ENCODE measurements around a stretch of chr2.

DNA sequence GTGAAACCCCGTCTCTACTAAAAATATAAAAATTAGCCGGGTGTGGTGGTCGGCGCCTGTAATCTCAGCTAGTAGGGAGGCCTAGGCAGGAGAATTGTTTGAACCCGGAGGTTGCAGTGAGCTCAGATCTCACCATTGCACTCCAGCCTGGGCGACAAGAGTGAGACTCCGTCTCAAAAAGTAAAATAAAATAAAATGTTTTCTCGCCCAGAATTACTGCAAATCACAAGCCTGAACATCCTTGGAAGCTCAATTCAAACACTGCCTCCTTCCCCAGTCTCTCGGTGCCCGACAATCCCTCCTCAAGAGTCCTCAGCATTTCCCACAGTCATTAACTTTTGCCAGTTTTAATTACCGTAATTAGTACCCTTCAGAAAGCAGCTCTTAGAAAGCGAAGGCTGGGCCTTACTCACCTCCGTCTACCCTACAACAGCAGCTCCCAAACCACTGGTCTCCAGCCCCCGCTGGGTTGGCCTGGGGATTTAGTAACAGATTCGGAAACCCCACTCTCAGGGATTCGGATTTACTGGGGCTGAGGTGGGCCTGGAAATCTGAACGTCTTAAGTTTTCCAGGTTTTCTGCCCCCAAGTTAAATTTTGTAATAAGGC lies 1.3 kb downstream of the ILKAP start:
- RRBS = no CpG with 5 or more reads among the region's 17 CpGs

DNA sequence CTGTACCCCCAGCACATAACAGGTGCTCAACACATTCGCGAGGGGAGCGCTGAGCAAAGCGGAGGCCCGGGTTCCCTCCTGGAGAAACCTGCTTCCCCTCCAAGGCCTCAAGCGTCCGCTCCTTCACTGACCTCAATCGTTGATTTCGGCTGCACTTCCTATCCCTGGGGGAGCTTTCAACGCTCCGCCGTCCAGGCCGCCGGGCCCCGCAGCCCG lies 8.7 kb downstream of the HES6 start:
- RRBS = no CpG with 5 or more reads among the region's 16 CpGs

DNA sequence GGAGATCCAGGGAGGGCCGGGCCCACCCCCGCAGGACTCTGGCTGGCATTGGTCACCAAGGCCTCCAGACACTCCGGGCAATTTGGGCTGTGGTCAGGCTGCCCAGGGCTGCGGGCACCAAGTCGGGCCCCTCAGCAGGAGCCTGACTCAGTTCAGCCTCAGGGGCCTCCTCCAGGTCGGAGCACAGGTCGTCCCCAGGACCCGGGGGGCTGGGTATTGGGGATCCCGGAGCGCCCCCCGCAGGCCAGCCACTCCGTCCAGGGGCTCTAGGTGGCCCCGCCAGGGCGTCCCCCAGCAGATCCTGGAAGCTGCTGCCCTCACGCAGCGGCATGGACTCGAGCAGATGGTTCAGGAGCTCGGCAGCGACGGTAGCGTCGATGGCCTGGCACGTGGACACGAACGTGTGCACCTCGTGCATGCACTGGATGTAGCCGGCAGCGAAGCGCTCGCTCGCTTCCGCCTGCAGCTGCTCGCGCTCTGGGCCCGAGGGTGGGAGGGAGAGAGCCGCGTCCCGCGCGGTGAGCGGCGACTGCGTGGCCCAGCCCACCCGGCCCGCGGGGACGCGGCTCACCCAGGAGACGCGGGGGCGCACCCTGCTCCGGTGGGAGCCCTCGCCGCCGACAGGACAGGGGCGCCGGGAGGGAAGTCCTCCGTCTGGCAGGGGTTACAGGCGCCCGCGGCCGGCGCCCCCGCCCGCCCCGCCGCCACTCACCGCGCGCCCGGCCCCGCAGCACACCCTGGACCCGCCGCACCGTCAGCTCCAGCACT lies 879 bp downstream of the HES6 start:
- RRBS = 11% methylated on average over 35 of the region's 75 CpGs

DNA sequence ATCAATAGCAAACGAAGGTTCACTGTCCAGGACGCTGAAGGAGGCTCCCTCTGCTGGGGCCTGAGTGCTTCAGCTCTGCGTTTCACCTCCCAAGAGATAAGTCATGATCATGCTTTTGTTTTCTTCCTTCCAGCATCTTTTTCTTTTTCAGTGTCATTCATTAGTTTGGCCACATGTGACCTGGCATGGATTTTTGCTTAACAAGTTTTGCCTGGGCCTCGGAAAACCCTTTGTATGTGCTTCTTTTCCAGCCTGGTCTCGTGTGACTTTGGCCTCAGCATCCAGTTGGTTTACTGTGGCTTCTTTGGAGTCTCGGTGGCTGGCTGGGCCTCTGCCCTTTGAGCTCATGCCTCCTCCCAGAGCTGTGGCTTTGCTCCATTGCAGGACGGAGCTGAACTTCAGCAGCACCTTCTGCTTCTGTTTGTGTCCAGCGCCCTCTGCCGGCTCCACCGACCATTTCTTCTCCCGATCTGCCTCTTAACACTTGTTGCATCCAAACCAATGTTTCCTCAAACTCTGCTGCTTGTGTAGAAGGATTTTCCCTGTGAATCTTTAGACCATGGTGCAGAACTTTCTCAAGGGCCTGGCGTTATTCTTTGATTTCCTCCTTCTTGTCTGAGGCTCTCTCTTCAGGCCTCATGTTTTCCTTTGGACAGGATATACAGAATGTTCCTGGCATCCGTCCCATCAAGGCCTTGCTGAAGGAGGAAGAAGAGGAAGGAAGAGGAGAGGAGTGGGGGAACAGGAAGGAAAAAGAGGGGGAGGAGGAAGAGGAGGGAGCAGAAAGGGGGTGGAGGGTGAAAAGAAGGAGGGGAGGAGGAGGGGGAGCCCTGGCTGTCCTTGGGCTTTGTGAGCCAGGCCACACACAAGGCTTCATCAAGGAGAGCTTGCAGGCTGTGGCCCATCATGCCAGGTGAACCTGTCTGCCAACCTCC lies 23.7 kb upstream of the HES6 start:
- RRBS = no CpG with 5 or more reads among the region's 13 CpGs

- RRBS = no CpG with 5 or more reads among the region's 20 CpGs
These were observed 10.6 kb downstream of the PER2 start for GRCh38 chr2:238277715-238278387.

GRCh38 chr2:238287318-238288024 lies 939 bp downstream of the PER2 start:
- RRBS = 37% methylated on average over 2 of the region's 12 CpGs

- RRBS = no CpG with 5 or more reads among the region's 10 CpGs
These were observed 6.3 kb upstream of the PER2 start for GRCh38 chr2:238294615-238295108.

DNA sequence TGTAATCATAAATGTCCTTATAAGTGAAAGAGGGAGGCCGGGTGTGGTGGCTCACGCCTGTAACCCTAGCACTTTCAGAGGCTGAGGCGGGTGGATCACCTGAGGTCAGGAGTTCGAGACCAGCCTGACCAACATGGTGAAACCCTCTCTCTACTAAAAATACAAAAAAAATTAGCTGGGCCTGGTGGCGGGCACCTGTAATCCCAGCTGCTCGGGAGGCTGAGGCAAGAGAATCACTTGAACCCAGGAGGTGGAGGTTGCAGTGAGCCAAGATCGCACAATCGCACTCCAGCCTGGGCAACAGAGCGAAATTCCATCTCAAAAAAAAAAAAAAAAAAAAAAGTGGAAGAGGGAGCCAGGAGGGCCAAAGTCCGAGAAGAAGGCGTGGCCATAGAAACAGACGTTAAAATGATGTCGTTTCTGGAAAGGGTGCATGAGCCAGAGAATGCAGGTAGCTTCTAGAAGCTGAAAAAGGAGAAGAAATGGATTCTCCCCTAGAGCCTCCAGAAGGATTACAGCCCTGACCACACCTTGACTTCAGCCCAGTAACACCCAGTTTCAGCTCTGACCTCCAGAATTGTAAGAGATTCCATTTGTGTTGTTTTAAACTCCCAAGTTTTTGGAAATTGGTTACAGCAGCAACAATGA lies 14.4 kb upstream of the TRAF3IP1 start:
- RRBS = no CpG with 5 or more reads among the region's 13 CpGs

- RRBS = no CpG with 5 or more reads among the region's 24 CpGs
These were observed 12.6 kb downstream of the ASB1 start for GRCh38 chr2:238439005-238439973.

DNA sequence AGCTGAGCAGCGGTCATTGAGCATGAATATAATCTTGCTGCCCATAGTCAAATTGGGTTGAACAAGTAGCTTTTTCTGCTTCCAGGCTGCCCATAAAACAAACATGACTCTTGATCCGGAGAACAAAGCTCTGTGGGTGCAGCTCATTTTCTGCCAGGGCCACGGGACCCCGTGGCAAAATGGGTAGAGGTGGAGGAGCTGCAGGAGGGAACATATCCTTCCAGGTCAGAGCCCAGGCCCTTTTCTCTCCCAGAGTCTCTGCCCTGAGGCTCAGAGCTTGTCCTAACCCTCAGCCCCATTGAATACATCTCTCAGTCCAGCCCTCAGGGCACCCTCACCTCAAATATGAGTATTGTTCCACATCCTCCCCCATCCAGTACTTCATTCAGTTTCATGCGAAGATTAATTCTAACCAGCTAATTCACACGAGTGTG lies 151.5 kb upstream of the TWIST2 start:
- RRBS = no CpG with 5 or more reads among the region's 6 CpGs

DNA sequence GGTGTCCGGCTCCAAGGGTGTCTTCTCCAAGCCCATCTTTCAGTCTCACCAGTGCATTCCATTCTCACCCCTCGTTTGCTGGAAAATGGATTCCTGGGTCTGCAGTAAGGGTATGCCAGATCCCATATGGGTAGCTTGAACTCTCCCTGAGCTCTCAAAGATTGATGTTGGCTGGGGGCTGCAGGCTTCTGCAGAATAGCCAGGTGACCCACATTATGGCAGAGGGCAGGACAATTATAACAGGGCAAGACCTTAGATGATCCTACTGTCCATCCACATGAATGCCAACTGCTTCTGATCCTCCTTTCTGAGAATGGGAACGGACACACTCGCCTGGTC lies 144.3 kb upstream of the TWIST2 start:
- RRBS = no CpG with 5 or more reads among the region's 4 CpGs

- RRBS = no CpG with 5 or more reads among the region's 8 CpGs
These were observed 36.7 kb upstream of the TWIST2 start for GRCh38 chr2:238811051-238811640.

GRCh38 chr2:238848194-238848790 lies 407 bp downstream of the TWIST2 start:
- RRBS = 1% methylated on average over 14 of the region's 69 CpGs

- RRBS = no CpG with 5 or more reads among the region's 14 CpGs
These were observed 35.3 kb downstream of the TWIST2 start for GRCh38 chr2:238883146-238883643.

- RRBS = no CpG with 5 or more reads among the region's 11 CpGs
These were observed 274.5 kb downstream of the HDAC4 start for GRCh38 chr2:239126413-239126675.

DNA sequence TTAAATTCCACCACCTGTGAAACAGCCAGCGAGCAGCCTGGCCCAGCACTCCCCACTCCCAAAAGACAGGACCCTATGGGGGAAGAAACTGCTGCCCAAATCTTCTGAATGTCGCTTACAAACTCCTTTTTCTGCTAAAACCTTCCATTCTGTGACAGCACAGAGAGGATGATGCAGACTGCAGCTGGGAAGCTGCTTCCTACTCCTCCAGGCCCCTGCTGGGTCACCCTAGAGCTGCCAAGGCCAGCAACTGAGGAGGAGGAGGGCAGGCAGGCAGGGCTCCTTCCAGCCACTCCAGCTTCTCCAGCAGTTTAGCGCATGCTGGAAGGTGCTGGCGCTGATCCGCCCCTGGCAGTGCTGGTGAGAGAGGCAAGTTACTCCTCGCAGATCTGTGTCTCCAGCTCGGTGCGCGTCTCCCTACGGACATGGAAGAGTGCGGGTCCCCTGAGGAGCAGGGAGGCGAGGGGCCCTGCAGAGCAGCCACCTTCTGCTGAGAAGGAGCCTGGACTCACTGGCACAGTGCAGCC lies 206.2 kb downstream of the HDAC4 start:
- RRBS = no CpG with 5 or more reads among the region's 12 CpGs

GRCh38 chr2:239236764-239237113 lies 164.1 kb downstream of the HDAC4 start:
- RRBS = no CpG with 5 or more reads among the region's 8 CpGs

DNA sequence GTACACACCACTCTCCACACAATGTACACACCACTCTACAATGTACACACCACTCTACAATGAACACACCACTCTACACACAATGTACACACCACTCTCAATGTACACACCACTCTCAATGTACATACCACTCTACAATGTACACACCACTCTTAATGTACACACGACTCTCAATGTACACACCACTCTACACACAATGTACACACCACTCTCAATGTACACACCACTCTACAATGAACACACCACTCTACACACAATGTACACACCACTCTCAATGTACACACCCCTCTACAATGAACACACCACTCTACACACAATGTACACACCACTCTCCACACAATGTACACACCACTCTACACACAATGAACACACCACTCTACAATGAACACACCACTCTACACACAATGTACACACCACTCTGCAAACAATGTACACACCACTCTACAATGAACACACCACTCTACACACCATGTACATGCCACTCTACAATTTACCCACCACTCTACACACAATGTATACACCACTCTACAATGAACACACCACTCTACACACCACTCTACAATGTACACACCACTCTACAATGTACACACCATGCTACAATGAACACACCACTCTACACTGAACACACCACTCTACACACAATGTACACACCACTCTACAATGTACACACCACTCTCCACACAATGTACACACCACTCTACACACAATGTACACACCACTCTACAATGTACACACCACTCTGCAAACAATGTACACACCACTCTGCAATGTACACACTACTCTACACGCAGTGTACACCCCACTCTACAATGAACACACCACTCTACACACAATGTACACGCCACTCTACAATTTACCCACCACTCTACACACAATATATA lies 119.7 kb downstream of the HDAC4 start:
- RRBS = no CpG with 5 or more reads among the region's 3 CpGs

- RRBS = 56% methylated on average over 14 of the region's 23 CpGs
These were observed 88.0 kb downstream of the HDAC4 start for GRCh38 chr2:239312767-239313300.

DNA sequence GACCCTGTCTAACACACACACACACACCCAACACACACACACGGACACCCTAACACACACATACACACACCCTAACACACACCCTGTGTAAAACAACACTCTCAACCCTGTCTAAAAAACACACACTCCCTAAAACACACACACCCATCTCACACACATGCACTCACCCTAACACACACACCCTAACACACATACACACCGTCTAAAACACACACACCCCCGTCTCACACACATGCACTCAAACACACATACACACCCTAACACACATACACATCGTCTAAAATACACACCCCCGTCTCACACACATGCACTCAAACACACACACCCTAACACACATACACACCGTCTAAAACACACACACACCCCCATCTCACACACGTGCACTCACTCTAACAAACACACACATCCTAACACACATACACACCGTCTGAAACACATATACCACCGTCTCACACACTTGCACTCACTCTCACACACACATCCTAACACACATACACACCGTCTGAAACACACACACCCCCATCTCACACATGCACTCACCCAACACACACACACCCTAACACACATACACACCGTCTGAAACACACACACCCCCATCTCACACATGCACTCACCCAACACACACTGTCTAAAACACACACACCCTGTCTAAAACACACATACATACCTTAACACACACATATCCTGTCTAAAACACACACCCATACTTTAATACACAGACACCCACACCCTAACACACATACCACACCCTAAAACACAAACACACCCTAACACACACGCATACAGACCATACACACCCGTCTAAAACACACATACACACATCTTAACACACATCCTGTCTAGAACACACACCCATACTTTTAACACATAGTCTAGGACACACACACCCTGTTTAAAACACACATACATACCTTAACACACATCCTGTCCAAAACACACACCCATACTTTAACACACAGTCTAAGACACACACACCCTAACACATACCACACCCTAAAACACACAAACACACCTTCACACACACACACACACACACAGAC lies 55.0 kb downstream of the HDAC4 start:
- RRBS = no CpG with 5 or more reads among the region's 13 CpGs

Measured in epidermal melanocyte (primary cell).